Tibial nerve (tissue), 3 donors: ENCODE data around the genes METTL4 and SMCHD1.

- PRO-cap: no peak
- RAMPAGE, long total RNA, 3 experiments: start-site peak on the minus strand in 2 of 3 experiments, at chr18:254318-254487 at its widest, 8 to 18 reads per replicate
These were observed 13.7 kb downstream of the THOC1 start for GRCh38 chr18:254130-254600.

DNA sequence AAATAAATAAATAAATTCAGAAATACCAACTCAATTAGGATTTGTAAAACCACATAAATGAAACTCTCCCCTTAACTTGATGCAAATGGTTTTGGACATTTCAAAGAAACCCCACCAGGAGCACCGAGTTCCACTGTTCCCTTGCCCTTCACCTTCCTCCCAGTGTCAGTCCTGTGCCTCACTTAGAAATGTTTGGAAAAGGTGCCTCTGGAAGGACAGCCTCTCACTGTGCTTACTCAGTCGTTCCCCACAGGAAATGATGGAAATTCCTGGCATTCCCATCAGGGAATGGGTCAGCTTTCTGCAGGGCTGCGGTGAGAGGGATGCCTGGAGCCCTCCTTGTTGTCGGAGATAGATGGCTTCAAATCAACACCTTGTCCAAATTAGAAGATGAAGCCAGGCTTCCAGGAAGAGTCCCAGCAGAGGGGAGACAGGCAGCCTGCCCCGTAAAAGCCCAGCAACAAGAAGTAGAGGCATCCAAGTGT lies 25.4 kb downstream of the COLEC12 start:
- PRO-cap: no peak
- RAMPAGE, long total RNA, 3 experiments: no peak in any of the 3 experiments

DNA sequence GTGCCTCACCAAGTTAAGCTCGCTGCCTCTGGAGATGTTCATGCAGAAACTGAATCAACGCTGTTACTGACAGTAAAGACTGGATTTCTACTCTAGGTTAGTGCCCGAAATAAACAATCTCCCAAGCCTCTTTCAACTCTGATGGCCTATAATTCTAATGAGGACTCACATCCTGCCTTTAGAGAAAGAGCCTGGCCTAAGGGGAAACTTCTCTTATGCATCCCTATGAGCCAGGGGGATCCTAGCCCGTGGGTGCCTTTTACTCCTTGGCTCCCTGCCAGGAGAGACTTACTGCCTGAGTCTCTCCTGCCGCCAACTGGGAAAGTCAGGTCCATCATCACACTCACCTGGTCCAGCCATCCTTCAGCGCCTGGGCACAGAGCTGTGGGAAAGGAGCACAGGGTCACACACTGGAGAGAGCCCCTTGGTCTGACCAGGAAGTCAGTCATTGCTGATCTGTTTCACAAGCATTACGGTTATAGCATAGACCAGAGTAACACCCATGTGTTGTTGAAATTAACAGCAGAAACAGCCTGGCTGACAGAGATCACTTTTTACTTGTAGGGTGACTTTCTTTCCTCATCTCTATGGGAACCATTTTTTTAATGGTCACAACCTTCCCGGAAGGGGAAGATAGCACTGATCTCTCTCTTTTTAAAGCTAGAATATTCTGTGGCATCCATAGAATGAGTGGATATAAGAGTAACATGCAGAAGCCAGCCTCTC lies 24.0 kb downstream of the ENOSF1 start:
- PRO-cap: no peak
- RAMPAGE, long total RNA, 3 experiments: no peak in any of the 3 experiments

DNA sequence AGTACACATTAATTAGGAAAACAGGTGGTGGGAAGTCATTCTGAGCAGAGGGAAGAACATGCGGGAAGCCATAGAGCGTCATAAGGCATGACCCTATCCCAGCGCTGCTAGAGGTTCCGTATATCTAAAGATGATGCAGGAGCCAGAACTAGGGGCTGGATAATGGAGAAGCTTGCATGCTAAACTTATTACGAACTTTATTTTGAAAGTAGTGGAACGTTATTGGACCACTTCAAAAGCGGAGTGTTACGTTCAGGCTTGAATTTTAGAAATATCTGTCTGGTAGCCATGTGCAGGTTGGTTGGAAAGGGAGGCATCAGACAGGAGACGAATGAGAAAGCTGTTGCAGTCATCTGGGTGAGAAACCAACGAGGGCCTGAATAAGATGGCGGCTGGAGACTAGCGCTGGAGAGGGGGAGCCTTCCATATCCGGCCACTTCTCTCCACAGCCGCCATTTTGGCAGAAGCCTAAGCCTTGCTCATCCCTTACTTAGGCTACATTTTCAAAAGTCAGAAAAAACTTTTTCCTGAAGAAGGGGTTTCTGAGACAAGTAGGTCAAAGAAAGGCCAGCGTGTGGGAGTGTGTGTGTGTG lies 220.8 kb downstream of the METTL4 start:
- PRO-cap: no peak
- RAMPAGE, long total RNA, 3 experiments: no peak in any of the 3 experiments

DNA sequence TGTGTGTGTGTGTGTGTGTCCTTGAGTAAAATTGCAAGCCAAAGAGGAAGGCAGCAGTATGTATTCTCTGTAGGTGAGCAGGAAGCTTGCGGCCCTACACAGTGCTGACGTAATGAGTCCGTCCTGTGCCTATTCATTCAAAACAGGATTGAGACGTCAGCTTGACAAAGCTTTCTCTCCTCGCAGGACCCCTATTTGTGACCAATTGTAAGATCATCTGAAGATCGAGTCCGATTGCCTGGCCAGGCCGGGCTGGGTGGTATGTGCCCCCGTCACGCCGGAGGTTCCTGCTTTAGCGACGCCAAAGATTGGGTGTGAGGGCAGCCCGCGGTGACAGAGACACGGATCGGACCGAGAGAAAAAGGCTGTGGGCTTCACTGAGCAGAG lies 220.3 kb downstream of the METTL4 start:
- PRO-cap: no peak
- RAMPAGE, long total RNA, 3 experiments: no peak in any of the 3 experiments

DNA sequence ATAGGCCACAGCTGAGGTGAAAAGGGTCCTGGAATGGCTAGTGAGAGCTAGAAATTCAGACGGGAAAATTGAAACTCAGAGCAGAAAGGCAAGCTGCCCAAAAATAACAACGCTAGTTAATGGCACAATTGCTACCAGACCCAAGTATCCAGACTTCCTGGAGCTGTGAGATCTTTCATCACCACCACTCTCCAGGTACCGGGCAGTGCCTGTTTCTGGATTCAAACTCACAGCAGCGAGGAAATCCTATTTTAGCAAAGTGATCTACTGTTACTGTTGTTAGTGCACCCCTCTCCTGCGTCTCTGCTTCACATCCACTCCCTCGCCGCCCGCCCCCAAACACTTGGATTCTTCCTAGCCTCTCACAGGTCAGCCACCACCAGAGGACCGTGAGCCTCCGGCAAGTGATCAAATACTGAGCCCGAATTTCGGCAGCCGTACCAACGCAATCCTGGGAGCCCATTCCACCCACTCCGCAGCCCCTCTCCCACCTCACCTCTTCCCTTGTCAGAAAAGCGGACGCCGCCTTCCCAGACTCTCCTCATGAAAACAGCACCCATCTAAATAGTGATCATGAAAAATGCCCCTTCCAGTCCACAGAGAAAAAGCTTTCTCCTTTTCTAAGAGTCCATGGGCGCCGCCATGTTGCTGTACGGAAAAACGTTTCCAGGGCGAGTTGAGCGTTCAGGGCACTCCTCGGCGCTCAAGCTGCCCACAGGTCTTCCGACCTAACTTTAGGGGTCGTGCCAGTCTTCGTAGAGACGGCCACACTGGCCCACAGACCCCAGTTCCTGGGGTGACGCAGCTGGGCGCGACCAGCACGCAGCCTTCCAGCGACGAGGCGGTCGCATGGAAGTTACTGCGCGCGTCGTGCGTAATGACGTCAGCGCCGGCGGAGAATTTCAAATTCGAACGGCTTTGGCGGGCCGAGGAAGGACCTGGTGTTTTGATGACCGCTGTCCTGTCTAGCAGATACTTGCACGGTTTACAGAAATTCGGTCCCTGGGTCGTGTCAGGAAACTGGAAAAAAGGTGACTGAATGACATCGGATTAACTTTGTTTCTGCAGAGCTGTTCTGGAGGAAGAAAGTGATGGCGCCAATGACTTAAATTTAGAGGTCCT lies at the start of gene METTL4:
TSS of gene METTL4 (minus strand) at position 853 of the 1,122 bp plus-strand sequence.
- PRO-cap: unidirectional peak, minus-strand start at position 851 of the sequence
- RAMPAGE, long total RNA, 3 experiments: start-site peak on the minus strand in 3 of 3 experiments, centred at positions 824 to 855 of the sequence, 33 to 42 reads per replicate

- PRO-cap: no peak
- RAMPAGE, long total RNA, 3 experiments: no peak in any of the 3 experiments
These were observed 18.1 kb upstream of the SMCHD1 start for GRCh38 chr18:2637395-2637806.

DNA sequence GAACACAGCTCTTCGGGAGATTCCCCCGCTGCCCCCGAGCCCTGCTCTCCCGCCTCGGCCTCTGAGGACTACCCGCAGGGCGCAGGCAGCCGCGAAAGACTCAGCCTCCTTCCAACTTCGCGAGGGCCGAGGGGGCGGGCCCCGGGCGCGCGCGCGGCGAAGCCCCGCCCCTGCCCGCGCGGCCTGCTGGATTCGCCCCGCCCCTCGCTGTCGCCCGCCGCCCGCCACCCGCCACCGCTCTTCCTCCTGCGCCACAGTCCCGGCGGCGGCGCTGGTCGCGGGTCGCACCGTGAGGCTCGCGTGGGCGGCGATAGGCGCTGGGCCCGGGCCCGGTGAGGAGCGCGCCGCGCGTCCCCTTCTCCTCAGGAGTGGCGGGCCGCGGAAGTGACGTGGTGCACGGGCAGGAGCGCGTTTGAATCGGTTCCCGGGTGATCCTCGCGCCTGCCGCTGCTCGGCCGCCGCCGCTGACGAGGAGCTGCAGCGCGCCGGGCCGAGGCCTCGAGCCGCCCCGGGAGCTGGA lies at the start of gene SMCHD1:
TSS of gene SMCHD1 (plus strand) at position 254 of the 520 bp plus-strand sequence.
- PRO-cap: bidirectional peak, plus-strand start at position 256 of the sequence, minus-strand start at position 118 of the sequence; bidirectional peak, plus-strand start at position 415 of the sequence, minus-strand start at position 370 of the sequence
- RAMPAGE, long total RNA, 3 experiments: start-site peak on the minus strand in 3 of 3 experiments, centred at positions 115 to 365 of the sequence, 9 to 21 reads per replicate

GRCh38 chr18:2673180-2673454 lies 17.6 kb downstream of the SMCHD1 start:
- PRO-cap: no peak
- RAMPAGE, long total RNA, 3 experiments: no peak in any of the 3 experiments

DNA sequence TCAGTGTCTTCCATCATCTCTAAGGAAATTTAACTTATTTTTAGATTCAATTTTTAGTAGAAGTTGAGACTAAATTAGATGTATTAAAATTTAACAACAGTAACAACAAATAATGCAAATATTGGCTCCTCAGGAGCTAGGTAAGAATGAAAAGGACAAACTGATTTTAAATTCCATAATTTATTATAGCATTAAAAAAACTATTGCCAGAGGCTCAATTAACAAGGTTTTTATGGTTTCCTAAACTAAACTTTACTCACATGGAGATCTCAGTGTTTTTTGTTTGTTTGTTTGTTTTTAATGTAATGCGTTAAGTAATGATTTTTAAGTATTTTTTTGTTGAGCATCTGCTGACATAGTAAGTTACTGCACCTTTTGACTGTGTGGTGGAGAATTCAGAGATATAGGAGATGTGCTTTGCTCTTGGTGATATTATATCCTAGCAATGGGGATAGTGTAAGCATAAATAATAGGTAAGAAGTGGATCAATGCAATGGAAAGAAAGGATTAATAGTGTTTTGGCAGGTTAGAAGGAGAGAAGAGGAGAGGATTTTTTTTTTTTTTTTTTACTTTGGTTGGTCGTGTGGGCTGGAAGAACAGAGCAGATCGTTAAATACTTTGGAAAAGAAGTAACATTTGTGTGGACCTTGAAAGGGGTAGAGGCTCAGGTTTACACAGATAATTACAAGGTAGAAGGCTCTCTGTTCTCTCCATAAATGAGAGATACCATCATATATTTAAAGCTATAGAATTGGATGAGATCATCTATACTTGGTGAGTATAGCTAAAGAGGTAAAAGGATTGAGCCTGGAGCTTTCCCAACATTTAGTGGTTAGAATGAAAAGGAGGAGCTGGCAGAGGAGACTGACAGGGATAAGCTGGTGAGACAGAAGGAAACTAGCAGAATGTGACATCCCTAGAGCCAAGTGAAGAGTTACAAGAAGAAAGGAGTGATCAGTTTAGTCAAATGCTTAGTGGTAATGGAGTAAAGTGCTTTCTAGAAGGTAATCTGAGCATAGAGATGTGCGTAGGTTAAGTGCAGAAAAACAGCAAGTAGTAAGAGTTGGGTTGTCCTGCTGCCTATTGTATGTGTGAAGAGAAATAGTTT lies 48.9 kb downstream of the SMCHD1 start:
- PRO-cap: no peak
- RAMPAGE, long total RNA, 3 experiments: start-site peak on the plus strand in 1 of 3 experiments, centred at position 886 of the sequence, 5 reads per replicate

GRCh38 chr18:2737048-2737322 lies 81.5 kb downstream of the SMCHD1 start:
- PRO-cap: no peak
- RAMPAGE, long total RNA, 3 experiments: no peak in any of the 3 experiments

- PRO-cap: no peak
- RAMPAGE, long total RNA, 3 experiments: no peak in any of the 3 experiments
These were observed 66.1 kb upstream of the EMILIN2 start for GRCh38 chr18:2780642-2781204.

- PRO-cap: no peak
- RAMPAGE, long total RNA, 3 experiments: no peak in any of the 3 experiments
These were observed 71.8 kb downstream of the EMILIN2 start for GRCh38 chr18:2918265-2919401.

DNA sequence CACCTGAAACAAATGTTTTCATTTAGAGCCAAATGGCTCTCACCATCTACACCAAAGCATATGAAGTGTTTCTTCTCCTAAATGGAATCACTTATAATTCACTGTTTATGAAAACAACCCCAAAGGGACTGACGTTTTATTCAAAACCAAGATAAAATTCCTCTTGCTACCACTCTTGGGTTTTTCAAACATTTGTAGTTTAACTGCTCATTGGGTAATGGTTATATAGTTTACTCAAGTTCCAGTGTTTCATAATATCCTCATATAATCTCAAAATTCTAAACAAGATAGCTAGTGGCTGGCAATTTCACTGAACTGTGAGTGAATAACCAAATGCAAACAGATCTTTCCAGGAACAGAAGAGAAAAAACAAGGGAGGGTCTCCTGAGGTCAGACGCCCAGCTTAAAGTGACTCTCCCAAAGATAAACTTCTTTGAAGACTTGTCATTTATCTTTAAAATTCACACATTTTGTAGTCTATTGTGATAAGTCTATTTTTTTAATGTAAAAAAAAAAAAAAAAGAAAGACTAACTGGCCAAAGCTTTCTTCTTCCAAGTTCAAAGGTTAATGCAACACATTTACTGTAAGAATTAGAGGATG lies 26.8 kb downstream of the LPIN2 start:
- PRO-cap: no peak
- RAMPAGE, long total RNA, 3 experiments: no peak in any of the 3 experiments

DNA sequence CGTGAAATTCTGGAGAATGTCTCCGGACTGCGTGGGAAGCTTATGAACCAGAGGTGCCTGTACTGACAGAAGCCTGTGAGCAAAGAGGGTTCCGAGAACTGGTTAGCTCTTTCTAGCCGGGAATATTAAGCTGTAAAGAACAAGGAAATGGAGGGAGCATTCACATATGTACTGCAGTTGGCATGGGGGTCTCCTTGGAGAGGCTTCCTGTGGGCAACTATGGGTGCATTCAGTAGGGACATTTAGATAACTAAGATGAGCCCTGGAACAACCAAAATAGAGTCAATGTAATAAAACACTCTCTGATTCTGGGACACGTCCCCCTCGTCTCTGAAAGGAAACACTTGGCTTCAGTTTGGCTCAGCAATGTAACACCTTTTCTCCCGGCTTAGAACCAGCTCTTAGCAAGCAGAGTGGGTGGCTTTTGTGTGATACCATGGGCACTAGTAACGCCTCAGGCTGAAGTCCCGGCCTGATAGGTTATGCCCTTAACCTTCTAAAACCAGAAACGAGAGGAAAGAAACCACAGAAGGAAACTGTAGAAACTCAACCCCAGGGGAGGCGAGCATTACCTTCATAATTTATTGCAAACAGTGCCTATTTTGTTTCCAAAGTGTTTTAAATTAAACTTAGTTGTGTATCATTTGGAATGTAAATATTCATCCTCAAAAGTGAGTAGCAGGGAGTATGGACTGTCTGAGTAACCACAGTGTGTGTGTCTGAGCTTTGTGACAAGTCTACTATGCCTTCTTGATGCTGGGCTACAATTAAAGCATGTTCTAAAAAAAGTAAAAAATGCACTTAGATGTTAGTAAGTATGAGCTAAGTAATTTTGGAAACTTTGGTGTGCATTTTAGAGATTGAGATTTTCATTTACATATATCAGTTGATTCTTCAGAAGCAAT lies 48.9 kb upstream of the LPIN2 start:
- PRO-cap: no peak
- RAMPAGE, long total RNA, 3 experiments: no peak in any of the 3 experiments

GRCh38 chr18:3062474-3062916 lies 49.6 kb upstream of the LPIN2 start:
- PRO-cap: no peak
- RAMPAGE, long total RNA, 3 experiments: no peak in any of the 3 experiments

DNA sequence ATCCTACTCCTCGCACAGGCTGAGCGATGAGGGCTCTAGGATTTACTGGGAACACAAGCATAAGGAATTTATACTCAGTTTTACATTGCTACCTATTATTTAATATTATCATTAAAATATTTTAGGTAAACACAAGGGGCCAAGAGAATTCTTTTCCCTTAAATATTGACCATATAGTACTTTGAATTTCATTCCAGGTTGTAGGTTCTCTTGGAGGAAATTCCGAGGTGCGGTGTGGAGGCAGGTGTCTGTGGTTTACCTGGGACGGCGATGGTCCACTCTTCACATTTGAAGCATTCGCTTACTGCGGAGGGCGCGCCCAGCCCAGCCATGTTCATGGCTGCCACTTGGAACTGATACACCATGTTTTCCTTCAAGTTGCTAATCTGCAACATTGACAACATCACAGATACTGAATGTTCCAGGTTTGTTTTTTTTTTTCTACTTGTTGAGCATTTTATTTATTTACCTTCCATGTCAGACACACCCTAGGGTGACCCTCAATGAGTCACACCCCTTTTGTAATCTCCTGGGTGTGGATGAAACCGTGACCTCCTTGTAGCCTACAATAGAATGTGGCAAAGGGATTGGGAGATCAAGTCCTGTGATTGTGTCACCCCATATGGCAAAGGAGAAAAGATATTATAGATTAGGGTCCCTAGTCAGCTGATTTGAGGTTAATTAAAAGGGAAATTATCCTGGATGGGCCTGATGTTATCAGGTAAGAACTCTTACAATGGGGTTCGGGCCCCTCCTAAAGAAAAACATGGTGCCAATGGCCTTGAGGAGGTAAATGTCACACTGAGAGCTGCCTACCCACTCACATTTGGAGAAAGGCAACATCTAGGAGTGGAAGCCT lies 99.9 kb downstream of the MYOM1 start:
- PRO-cap: no peak
- RAMPAGE, long total RNA, 3 experiments: no peak in any of the 3 experiments

DNA sequence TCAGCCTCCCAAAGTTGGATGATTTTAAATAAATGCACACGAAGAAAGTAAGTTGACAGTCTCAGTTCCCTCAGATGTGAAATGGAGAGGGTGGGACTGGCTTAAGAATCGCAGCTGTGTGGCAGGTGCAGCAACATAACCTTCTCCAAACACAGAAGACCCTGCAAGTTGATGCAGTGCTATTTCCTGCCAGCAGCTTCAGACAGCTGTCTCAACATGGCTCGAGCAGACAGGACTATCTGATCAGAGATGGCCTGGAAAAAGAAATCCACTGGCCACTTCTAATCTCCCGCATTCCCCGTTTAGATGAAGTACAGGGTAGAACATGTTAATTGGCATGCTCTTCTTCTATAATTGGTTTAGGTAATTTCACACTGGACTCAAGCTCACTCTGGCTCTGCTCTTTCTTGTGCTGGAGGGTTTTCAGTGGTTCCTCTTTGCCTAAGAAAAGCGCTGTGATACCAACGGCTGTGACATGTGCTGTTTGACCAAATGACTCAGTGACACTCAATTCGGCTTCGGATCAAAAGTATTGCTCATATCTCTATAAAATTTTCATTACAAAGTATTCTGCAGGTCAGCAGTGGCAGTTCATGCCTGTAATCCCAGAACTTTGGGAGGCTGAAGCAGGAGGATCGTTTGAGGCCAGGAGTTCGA lies 40.2 kb downstream of the MYOM1 start:
- PRO-cap: no peak
- RAMPAGE, long total RNA, 3 experiments: no peak in any of the 3 experiments

DNA sequence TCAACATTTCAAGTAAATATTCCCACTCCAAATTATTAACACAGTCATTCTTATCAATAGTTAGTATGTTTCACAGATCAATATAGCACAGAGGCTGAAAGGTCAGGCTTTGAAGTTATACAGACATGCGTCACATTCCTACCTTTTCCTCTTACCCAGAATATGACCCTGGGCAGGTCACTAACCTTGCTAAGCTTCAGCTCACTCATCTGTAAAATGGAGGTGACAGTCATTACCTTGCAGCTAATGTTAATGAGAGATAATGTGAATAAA lies 13.8 kb upstream of the MYL12A start:
- PRO-cap: no peak
- RAMPAGE, long total RNA, 3 experiments: no peak in any of the 3 experiments

DNA sequence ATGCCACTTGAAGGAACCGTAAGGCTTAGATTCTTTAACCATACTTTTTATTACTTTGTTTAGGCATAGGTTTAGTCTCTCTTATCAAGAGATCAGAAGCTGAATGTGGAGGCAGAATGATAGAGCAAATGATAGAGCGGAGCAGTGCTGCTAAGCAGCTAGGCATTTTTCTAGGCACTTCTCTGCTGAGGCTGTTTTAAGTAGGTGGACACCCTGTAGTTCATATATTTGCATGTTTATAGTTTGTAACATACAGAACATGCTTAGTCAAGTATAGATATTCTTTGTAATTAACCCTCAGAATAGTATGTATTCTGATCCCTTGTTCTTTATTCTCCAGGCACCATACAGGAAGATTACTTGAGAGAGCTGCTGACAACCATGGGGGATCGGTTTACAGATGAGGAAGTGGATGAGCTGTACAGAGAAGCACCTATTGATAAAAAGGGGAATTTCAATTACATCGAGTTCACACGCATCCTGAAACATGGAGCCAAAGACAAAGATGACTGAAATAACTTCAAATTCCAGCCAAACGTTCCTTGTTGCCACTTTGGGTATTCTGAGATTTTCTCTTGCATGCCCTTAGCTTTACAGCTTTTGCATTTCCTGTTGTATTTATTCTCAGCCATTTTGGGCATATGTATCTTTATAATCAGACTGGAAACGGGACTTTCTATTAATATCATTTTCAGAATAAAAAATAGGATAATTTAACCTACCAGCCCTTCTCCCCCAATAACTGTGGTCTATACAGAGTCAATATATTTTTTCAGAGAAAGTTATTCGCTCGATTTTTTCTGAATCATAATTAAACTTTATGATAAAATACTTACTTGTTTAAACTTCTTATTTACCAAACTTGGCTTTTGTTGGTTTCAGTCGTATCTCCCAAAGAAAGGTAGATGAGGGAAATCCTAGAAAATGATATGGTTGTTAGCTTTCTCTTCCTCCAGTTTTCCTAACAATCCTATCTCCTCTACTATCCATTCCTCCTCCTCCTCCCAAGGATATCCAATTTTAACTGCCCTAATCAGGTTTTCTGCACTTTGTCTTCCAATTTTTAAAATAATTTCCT lies 6.2 kb upstream of the MYL12B start:
- PRO-cap: no peak
- RAMPAGE, long total RNA, 3 experiments: no peak in any of the 3 experiments